Left lobe of liver (tissue), 1 donor: ENCODE data around the genes RPL13A, PRRG2, PRMT1, CPT1C and AKT1S1.

GRCh38 chr19:49469979-49470837, 3.8 kb upstream of the FLT3LG start:
- PRO-cap, result no peak

GRCh38 chr19:49486904-49487811, at the start of gene RPL13A:
TSS of gene RPL13A (plus strand) at chr19:49487608.
- PRO-cap, result bidirectional peak, plus-strand start at chr19:49487608, minus-strand start at chr19:49487399

DNA sequence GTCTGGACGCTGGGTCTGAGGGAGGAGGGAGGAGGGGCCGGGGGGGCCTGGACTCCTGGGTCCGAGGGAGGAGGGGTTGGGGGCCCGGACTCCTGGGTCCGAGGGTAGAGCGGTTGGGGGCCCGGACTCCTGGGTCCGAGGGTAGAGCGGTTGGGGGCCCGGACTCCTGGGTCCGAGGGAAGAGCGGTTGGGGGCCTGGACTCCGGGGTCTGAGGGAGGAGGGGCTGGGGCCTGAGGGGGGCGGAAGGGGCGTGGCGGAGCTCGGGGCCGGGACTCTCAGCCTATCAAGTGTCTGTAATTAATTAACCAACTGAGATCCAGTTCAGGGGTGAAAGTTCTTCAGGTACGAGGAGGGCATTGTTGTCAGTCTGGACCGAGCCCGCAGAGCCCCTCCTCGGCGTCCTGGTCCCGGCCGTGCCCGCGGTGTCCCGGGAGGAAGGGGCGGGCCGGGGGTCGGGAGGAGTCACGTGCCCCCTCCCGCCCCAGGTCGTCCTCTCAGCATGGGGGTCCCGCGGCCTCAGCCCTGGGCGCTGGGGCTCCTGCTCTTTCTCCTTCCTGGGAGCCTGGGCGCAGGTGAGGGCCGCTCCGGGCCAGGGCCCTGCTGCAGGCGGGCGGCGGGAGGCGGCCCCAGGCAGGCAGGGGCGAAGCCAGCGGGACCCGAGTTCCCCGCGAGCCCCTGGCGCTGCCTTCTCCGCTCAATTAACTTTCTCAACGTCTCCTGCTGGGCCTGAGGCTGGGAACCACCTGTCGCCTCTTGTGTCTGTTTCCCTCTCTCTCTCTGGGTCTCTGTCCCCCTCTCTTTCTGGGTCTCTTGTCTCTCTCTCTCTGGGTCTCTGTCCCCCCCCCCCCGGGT, 666 bp downstream of the FCGRT start:
- PRO-cap, result bidirectional peak, plus-strand start at position 366 of the sequence, minus-strand start at position 211 of the sequence

DNA sequence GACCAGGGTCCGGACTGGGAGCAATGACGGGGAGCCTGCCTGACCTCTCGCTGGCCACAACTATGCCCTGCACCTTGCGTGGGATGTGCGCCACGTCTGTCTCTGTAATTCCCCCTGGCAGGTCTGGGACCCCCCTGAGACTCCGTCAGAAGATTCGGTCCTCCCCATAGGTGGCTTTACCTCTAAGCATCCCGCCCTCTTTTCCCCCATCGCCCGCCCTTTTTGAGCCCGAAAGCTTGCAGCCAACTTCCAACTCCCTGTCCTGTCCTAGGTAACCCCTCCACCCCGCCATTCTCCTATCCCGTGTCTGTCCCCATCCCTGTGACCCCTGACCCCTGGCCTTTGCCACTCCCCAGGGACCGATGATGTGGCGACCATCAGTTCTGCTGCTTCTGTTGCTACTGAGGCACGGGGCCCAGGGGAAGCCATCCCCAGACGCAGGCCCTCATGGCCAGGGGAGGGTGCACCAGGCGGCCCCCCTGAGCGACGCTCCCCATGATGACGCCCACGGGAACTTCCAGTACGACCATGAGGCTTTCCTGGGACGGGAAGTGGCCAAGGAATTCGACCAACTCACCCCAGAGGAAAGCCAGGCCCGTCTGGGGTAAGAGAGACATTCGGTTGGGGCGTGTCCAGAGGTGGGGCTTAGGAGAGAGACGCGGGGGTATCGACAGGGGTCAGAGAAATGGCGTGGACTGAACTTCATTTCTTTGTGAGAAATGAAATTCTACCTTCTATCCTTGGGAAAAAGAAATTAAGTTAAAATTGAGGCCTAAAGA, 497 bp downstream of the RCN3 start:
- PRO-cap, result no peak

- PRO-cap, result bidirectional peak, plus-strand start at chr19:49581342, minus-strand start at chr19:49581243
These were observed at the start of gene PRRG2 for GRCh38 chr19:49580899-49581559. TSS of gene PRRG2 (plus strand) at chr19:49581316.

DNA sequence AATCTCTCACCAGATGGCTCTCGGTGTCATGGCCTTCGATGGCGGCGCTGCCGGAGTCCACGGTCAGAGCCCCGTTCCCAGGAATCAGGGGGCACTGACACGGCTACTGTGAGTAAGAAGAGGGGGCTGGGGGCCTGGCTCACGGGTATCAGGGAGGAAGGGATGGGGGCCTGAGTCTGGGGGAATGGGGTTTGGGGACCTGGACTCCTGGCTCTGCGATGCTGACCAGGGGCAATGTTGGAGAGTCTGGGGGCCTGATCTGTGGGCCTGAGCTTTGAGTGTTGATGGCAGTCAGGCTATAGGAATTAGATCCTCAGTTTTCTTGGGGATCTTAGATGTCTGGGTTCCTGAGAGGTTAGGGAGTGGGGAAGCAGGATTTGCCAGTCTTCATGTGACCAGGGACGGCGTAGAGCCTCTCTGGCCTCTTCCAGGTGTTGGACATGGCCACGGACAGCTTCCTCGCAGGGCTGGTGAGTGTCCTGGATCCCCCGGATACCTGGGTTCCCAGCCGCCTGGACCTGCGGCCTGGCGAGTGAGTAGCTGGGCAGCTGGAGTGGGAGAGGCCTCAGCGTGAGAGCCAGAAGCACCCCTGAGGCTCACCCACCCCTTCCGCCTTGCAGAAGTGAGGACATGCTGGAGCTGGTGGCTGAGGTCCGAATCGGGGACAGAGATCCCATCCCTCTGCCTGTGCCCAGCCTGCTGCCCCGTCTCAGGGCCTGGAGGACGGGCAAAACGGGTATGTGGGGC, 4.3 kb downstream of the SCAF1 start:
- PRO-cap, result no peak

- PRO-cap, result unidirectional peak, plus-strand start at chr19:49677237
These were observed at the start of gene PRMT1 for GRCh38 chr19:49676911-49677850. TSS of gene PRMT1 (plus strand) at chr19:49677271.

- PRO-cap, result no peak
These were observed 3.5 kb downstream of the PRMT1 start for GRCh38 chr19:49680461-49681142.

DNA sequence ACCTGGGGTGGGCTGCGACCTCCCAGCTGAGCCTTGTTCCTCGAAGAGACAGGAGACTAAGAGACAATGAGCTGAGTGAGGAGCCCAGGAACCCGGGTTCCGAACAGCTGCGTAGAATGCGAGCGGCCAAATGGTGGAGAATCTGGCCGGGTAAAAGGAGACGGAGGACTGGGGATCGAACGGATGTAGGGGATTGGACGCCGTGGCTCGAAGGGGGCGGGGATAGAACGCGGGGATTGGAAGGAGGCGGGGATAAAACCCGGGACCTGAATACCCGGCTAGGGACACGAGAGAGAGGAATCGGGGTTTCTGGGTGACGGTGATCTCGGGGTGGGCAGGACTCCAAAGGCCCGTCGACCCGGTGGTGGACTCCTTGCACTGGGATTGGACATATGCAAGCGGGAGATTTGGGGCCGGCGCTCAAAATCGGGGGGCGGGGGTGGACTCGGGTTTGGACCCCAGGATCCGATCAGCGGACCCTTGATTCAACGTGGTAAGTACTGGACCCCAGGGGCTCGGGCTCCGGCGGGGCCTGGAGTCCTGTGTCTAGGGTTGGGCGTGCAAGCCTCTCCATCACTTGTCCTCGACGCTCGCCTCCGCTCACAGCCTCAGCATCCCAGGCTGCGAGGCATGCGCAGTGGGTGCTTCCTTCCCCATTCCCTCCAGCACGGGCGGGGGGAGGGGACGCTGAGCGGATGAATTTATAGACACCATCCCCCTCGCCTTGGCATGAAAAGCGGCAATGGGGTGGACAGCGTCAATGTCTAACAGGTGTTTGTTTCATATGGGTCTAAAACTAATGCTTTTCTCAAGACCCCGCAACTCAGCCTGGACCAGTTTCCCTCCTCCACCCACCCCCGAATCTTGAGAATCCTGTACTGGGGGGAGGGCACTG, at the start of gene CPT1C:
Gene CPT1C (plus strand): TSS at position 269 of the 895 bp plus-strand sequence.
- PRO-cap, result bidirectional peak, plus-strand start at position 281 of the sequence, minus-strand start at position 131 of the sequence

- PRO-cap, result unidirectional peak, plus-strand start at chr19:49717755
These were observed 26.6 kb downstream of the CPT1C start for GRCh38 chr19:49717520-49717918.

DNA sequence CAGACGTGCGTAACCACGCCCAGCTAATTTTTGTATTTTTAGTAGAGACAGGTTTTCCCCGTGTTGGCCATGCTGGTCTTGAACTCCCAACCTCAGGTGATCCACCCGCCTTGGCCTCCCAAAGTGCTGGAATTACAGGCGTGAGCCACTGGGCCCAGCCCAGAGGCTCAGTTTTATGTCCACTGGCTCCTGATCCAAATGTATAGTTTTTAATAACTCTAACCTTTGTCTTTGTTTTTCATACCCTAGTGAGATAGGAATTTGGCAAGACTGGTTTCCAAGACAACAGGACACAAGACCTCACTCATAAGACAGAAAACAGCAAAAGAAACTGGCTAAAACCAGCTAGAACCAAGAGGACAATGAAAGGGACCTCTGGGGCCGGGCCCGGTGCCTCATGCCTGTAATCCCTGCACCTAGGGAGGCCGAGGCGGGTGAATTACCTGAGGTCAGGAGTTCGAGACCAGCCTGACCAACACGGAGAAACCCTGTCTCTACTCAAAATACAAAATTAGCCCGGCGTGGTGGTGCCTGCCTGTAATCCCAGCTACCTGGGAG, 27.6 kb downstream of the CPT1C start:
- PRO-cap, result no peak

GRCh38 chr19:49790601-49791420, 22.3 kb downstream of the FUZ start:
- PRO-cap, result no peak

DNA sequence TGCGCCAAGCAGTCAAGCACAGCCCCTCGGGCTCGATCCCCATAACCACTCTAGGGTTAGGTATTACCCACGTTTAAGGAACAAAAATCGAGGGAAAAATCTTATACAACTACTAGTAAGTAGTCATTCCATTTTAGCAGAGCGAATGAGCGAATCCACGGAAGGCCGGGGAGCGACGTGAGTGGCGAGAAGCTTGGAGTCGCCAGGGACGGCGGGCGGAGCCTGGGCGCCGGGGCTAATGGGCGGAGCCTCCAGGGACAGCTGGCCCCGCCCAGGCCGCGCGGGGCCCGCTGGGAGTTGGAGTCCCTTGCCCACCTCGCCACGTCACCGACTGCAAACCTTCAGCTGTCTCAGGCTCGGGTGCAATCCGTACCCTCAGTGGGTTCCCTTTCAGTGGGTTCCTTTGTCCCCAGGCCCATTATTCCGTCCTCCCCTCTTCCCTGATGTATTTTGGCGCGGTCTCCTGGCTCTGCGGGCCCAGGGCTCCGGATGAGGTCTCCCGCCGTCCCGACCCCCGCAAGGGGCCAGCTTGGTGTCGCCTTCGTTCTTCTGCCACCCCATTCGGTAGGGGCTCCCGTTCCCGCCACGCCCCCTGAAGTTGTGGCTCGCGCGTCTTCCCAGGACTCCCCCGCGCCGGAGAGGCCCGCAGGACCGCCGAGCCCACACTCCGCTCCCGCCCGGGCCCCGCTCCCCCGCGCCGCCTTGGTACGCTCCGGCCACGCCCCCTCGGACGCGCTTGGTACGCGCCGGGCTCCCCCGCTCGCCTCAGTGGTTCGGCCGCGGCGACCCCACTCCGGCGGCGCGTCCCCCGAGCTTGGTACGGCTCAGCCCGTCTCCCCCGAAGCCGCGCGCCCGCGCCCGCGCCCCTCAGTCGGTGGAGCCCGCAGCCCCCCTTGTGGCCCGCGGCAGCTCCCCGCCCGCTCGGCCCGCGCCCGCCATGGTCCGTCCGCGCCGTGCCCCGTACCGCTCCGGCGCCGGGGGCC, 16.7 kb downstream of the PNKP start:
- PRO-cap, result bidirectional peak, plus-strand start at position 336 of the sequence, minus-strand start at position 195 of the sequence; bidirectional peak, plus-strand start at position 601 of the sequence, minus-strand start at position 562 of the sequence; bidirectional peak, plus-strand start at position 768 of the sequence, minus-strand start at position 669 of the sequence

- PRO-cap, result no peak
These were observed 9.7 kb downstream of the PNKP start for GRCh38 chr19:49857650-49858007.

GRCh38 chr19:49877222-49877584, at the start of gene AKT1S1:
TSS of gene AKT1S1 (minus strand) at chr19:49877355.
- PRO-cap, result bidirectional peak, plus-strand start at chr19:49877702, minus-strand start at chr19:49877351

- PRO-cap, result no peak
These were observed 8.1 kb upstream of the ATF5 start for GRCh38 chr19:49920718-49921402.

DNA sequence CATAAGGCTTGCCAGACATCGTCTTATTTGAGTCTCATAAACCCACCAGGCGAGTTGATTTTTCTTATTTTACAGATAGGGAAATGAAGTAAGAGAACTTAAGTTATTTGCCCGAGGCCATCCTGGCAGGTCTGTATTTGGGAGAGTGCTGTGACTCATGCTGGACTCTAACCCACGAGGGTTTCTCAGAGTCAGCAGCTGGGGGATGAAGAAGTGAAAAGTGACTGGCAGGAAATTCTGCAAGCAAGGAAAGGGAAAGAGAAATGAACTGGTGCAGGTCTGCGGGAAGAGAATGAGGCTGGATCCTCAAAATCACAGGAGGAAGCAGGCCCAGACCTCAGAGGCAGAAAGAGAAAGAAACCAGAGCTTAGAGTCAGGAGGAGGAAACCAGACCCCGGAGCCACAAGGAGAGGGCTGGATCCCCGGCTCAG, 423 bp upstream of the ATF5 start:
- PRO-cap, result unidirectional peak, plus-strand start at position 128 of the sequence; unidirectional peak, minus-strand start at position 133 of the sequence; unidirectional peak, minus-strand start at position 294 of the sequence

DNA sequence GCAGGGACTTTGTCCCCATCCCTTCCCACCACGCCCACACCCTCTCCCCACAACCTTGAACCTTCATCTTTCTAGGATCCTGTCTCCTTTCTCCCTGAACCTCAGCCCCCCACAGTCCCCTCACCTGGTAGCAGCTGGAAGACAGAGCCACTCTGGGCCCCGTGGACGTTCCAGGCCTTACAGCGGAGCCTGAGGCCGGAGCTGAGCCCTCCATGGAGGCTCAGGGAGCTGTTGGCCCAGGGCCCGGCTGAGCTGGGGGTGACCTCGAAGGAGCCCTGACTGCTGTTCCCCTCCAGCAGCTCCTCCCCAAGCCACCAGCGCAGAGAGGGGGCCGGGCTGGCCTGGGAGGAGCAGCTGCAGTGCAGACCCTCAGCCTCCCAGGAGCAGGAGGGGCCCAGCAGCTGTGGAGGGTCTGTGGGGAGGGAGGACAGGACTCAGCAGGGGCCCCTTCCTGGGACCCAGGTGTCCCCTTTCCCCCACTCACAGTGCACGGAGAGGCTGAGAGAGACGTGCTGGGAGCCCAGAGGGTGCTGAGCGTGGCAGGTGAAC, 2.7 kb downstream of the SIGLEC11 start:
- PRO-cap, result no peak

DNA sequence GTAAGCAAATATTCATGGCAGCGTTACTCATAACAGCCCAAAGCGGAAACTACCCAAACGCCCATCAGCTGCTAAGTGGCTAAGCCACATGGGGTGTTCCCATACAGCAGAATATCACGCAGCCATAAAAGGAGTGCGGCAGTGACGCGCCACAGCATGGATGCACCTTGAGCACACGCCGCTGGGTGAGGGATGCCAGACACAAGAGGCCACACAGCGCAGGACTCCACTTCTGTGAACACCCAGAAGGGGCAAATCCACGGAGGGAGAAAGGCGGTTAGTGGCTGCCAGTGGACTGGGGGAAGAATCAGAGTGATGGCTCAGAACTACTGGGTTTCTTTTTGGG, 19.6 kb downstream of the VRK3 start:
- PRO-cap, result no peak

DNA sequence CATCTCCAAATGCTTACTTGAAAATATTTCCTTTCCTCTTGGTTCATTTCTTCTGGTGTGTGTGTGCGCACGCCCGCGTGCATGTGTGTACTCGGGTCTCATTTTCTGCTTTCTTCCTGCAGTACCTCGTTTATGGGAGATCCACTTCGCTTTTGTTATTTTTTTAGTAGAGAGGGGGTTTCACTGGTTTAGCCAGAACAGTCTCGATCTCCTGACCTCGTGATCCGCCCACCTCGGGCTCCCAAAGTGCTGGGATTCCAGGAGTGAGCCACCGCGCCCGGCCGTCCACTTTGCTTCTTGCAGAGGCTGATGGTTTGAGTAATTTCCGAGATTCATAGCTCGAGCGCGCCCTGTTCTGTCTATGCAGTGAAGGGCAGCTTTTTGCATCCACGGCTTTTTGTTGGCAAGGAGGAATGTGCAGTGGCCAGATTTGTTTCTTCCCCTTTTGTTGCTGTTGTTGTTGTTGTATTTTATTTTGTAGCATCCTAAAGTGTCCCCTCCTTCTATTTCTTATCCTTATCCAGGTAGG, 26.0 kb downstream of the IZUMO2 start:
- PRO-cap, result no peak